ENCODE measurements around a stretch of chr20.

GRCh38 chr20:46406937-46407514 is 611 bp upstream of the ELMO2 start:
- RRBS, 2 experiments, result no CpG with 5 or more reads among the region's 24 CpGs

- RRBS, 2 experiments, result no CpG with 5 or more reads among the region's 7 CpGs
Observed at GRCh38 chr20:46558480-46559114, 8.1 kb upstream of the OCSTAMP start.

- RRBS, 2 experiments, result 27 to 30% methylated on average over 5 of the region's 12 CpGs
Observed at GRCh38 chr20:46640635-46641209, 10.5 kb downstream of the SLC13A3 start.

DNA sequence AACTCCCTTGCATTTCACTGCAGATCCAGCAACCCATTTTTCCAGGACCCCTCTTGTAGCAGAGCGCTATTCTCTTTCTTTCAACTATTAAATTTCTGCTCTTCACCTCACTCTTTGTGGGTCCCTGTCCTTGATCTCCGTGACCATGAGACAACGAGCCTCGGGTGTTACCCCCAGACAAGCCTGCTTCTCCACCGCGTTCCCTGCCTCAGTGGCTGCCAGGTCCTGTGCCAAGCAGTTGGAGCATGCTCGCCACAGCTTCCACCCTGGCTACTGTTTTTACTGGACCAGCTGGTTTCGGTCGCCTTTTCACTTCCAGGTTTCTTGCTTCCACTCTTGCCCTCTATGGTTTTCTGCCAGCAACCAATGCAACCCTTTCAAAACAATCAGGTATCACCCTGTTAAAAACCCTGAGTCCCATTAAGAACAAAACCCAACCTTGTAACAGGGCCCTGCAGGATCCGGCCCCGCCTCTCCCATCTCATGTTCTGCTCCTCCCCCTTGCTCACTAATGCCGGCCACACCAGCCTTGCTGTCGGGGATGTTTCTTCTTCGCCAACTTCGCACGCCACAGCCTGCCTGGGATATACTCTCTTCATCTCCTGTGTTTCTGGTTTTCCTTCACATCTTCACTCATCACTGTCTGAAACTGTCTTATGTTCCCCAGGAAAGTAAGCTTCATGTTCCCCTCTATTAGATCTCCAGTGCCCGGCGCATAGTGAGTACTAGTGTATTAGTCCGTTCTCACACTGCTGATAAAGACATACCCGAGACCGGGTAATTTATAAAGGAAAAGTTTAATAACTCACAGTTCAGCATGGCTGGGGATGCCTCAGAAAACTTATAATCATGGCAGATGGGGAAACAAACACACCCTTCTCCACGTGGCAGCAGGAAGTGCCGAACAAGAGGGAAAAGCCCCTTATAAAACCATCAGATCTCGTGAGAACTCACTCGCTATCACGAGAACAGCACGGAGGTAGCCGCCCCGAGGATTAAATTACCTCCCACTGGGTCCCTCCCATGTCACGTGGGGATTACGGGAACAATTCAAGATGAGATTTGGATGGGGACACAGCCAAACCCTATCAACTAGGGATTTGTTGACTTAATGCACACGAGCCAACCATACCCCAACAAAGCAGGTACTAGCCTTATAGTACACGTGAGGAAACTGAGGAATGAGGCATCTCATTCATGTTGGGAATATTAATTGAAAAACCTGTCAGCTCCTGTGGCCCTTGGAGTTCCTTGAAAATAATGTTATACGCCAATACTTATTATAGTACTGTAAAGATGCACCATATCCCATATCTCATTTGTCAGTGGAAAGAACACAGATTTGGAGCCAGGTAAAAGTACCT is 5.2 kb downstream of the TP53RK start:
- RRBS, 2 experiments, result 0% methylated on average over 1 of the region's 34 CpGs; no CpG with 5 or more reads in 1 of the 2 experiments

- RRBS, 2 experiments, result no CpG with 5 or more reads among the region's 5 CpGs
Observed at GRCh38 chr20:46704579-46705097, 4.8 kb upstream of the SLC2A10 start.

GRCh38 chr20:47118247-47118592 is 223.6 kb downstream of the EYA2 start:
- RRBS, 2 experiments, result no CpG with 5 or more reads among the region's 3 CpGs

DNA sequence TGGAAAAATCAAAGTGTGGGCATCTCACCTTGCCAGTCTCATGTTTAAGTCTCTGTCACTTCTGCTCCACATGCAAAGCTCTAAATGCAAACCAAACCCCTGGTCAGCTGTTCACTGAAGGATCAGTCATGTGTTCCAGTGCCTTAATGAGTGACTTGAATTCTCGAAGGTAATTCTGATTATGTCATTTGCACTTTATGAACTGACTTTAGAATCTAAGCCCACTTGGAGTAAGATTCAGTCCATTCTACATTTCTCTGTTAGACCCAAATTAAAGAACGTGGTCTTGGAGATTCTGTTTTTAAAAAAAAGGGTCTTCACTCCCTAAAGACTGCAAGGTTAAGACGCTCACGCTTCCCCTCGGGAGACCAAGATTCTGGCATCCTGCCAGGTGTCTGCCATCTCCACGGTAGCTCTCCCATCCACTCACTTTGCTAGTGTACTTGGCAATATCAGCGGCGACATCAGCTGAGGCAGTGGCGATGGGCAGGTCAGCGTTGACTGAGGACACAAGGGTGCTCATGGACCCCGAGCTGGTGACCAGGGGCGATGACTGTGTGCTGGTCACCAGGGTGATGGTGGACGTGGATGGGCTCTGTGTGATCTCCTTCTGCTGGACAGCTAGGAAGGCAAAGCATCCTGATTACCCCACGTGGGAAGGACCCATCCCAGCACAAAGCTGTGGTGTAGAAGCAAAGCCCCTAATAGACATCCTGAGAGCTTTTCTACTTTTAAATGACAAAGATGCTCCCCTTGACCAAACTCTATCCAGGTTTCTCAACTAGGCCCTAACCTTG is 120.4 kb downstream of the ZMYND8 start:
- RRBS, 2 experiments, result no CpG with 5 or more reads among the region's 14 CpGs

DNA sequence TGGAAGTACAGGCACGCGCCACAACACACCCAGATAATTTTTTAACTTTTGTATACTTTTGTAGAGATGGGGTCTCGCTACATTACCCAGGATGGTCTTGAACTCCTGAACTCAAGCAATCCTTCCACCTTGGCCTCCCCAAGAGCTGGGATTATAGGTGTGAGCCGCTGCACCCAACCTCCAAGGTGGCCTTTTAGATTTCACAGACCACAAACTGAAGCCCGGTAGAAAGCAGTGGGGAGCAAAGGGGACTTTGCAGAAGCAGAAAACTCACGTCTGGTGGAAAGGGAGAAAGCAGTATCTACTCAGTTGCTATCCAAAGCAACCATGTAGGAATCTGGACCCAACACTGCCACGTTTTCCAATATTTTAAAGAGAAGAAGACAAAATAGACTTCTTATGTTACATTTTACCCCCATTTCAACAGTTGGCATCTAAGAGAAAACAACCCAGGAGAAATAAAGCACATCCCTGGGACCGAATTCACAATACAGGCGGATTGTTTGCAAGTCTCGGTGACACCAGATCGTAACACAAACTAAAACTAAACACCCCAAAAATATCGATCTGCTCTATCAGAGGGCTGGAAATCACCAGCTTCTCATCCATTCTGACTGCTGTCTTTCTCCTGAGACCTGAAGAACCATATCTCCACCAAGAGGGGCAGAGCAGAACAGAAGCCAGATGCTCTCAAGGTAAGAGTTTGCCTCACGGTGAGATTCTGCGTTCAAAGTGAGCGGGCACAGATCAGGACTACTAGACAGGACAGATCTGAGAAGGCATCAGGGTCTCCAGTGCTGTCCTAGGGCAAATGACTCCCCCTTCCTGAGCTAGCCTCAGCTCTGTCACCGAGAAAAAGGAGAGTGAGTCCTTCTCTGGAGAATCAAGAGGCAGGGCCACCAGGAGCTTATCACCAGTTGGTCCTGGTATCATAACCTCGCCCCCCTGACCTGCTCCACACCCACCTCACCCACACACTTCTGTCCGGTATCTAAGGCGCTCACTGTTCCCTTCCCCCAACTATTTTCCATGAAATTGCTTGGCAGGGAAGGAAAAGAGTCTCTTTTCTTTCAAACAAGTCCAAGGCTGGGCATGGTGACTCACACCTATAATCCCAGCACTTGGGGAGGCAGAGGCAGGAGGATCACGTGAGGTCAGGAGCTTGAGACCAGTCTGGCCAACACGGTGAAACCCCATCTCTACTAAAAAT is 78.0 kb downstream of the ZMYND8 start:
- RRBS, 2 experiments, result no CpG with 5 or more reads among the region's 21 CpGs

DNA sequence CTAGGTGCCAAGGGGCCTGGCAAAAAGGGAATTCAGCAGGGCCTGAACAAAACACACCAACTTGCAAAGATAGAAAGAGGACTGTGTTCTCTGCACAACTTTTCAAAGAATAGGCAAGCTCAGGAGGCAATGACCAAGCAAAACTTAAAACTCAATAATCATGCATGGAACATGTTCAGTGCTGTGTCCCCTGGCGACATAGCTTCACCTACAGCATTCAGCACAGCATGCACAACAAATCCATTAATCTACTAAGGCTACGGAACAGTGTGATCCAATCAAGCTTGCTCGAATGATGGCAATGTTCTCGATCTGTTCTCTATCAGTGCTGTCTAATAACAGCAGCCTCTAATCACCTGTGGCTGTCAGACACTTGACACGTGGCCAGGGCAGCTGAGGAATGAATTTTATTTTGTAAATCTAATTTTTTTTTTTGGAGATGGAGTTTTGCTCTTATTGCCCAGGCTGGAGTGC is 27.5 kb downstream of the ZMYND8 start:
- RRBS, 2 experiments, result no CpG with 5 or more reads among the region's 5 CpGs

DNA sequence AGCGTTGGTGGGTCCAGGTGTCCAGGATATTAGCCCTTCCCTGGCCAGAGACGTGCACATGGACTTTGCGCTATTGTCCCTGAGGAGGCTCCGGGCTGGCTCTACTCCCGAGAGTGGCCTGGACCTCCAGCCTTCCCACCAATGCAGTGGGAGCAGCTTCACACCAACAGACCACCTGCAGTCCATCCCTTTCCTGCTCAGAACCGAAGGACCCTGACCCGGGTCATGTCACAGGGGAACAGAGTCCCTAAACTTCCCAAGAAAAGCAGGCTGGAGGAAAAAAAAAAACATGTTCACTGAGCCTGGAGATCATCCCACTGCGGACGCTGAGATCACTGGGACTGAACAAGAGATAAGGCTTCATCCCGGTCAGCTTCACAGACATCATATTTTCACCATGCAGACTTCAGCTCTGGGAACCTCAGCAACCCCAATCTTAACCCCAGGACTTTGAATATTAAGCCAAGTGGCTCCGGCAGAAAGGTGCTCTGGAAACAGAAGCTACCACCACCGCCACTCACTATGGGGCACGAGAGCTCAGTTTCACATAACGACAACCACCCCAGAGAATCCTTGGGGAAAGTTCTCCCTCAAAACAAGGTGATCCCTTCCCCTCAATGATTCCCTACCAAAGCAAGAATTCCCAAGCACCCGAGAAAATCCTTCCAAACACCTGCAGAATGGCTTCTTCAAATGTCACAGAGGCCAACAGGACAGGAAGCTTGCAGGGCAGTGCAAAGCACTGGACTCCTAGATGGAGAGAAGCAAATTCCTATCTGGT is 18.2 kb downstream of the ZMYND8 start:
- RRBS, 2 experiments, result 75 to 100% methylated on average over 2 of the region's 15 CpGs

GRCh38 chr20:47354711-47355583 is 1.6 kb downstream of the ZMYND8 start:
- RRBS, 2 experiments, result no CpG with 5 or more reads among the region's 4 CpGs

GRCh38 chr20:47452870-47453845 is 48.5 kb upstream of the NCOA3 start:
- RRBS, 2 experiments, result no CpG with 5 or more reads among the region's 6 CpGs

DNA sequence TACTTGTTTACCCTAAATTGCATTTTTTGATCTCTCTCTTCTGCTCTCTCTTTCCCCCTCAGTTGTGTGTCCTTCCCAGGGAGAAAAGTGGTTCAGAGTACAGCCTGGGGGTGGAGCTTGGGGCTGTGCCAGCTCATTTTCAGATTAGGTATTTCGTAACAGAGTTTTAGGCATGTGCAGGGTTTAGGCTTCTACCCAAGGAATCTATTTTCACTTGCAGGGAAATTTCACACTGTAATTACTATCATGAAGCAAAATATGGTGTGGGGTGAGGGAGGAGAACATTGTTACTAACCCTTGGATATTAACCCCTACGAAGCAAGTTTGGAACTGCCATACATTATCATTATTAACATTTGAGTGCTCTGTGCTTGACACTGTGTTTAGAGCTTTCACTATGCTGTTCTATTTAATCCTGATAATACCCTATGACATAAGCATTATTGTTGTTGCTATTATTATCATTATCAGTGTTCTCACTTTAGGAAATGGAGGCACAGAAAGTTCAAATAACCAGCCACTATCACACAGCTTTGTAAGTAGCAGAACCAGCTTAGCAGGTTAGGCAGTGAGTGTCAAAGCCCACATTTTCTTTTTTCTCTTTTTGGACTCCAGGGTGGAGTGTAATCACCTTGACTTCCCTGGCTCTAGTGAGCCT is 8.1 kb upstream of the NCOA3 start:
- RRBS, 2 experiments, result no CpG with 5 or more reads among the region's 2 CpGs

GRCh38 chr20:47725418-47725798 is 59.9 kb downstream of the SULF2 start:
- RRBS, 2 experiments, result 3 to 7% methylated on average over 3 of the region's 7 CpGs

DNA sequence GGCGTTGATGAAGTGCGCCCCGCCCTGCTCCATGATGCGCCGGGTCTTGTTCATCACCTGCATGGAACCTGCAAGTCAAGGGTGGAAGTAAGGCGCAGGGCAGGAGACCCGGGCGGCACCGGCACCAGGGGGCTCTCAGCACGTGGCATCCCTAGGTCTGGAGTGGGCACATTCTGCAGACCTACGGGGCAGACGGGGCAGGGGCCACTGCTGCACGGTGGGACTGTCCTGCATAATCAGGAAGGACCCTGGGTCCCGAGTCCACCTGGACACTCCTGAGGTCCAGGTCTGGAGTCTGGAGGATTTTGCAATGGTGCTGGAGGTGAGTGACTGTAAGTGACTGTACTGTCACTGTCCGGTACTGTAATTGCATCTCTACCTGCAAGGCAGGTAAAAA is 48.4 kb downstream of the SULF2 start:
- RRBS, 2 experiments, result 6 to 7% methylated on average over 6 of the region's 15 CpGs

GRCh38 chr20:47739855-47740573 is 45.3 kb downstream of the SULF2 start:
- RRBS, 2 experiments, result no CpG with 5 or more reads among the region's 7 CpGs

DNA sequence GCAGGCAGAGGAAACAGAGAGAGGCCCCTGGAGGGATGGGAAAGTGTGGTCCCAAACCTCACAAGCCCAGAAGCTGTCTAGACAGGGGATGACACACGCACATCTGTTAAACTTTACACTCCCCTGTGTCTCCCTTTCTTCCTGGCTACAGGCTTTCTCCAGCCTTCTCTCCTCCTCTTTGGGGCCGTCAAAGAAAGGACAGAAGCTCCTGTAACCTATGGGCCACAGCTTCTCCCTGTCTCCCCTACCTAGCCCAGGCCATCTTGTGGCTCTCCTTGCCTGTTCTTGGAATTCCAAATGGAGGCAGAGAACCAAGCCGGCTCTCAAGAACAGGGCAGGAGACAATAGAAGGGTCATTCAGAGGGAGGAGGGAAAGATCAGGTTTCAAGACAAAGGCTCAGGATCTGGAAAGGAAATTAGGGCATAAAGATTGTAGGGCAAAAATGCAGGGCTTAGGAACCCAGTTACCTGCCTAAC is 19.2 kb downstream of the SULF2 start:
- RRBS, 2 experiments, result no CpG with 5 or more reads among the region's 3 CpGs

- RRBS, 2 experiments, result no CpG with 5 or more reads among the region's 5 CpGs
Observed at GRCh38 chr20:47988511-47989193, 203.4 kb upstream of the SULF2 start.

GRCh38 chr20:48120082-48120495 is 334.8 kb upstream of the SULF2 start:
- RRBS, 2 experiments, result no CpG with 5 or more reads among the region's 8 CpGs

DNA sequence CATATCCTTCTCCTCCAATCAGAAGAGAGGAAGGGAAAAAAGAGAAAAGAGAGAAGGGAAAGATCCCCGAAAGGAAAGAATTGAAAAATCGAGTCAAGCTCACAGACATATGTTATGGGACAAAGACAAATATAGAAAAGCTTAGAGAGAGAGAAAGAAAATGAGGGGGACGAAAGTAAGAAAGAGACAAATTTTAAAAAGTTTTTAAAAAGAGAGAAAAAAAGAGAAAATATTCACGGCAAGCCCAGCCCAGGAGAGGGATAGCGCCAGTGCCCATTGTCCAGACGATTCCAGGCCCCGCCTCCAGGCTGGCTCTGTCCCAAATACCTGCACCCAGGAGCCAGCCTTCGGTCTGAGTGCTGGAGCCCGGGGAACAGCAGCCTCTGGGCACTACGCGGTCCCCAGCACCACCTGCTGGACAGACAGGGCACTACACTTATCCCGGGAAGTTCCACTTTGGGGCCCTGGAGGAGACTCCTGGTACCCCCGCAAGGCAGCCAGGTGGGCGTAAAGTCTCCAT is 207.0 kb downstream of the PREX1 start:
- RRBS, 2 experiments, result under 1 to 1% methylated on average over 4 of the region's 14 CpGs